ENCODE measurements around a stretch of chr5.

GRCh38 chr5:148920887-148921273, 94.5 kb downstream of the ADRB2 start:
- PRO-cap = no peak

- PRO-cap = no peak
Observed at GRCh38 chr5:149024415-149024689, 38.5 kb downstream of the SH3TC2 start.

DNA sequence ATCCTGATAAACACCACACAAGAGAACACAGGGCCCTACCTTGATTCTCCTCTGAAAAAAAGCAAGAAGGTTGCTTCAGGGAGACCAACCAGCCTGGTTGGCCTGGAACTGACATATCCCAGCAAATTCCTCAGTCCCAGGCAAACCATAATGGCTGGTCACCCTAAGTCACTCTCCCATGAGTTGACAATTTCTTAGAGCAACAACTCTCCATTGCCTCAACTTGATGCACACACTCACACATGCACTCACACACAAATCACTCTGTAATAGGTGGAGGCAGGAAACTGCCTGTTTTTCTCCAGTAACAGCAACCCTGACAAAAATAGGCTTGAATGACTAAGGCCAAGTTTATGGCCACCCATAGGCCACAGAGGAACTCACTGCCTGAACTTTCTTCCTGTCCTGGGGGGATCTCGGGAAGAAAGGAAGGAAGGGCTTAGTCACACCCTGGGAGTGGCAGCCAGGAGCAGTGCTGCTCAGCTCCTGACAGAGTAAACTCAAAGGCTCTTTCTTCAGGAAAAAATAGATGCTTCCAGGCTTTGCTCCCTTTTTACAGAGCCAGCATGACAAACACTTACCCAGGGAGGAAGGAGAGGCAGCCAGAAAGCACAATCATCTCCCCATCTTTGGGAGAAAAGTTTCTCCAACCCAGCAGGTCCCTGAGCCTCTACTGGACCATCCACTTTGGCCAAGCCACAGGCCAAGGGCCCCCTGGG, 459 bp downstream of the SH3TC2 start:
- PRO-cap = no peak

GRCh38 chr5:149207164-149207631, 64.5 kb upstream of the AFAP1L1 start:
- PRO-cap = no peak

- PRO-cap = no peak
Observed at GRCh38 chr5:149258869-149259670, 12.6 kb upstream of the AFAP1L1 start.

GRCh38 chr5:149272270-149272668, 610 bp downstream of the AFAP1L1 start:
- PRO-cap = no peak

DNA sequence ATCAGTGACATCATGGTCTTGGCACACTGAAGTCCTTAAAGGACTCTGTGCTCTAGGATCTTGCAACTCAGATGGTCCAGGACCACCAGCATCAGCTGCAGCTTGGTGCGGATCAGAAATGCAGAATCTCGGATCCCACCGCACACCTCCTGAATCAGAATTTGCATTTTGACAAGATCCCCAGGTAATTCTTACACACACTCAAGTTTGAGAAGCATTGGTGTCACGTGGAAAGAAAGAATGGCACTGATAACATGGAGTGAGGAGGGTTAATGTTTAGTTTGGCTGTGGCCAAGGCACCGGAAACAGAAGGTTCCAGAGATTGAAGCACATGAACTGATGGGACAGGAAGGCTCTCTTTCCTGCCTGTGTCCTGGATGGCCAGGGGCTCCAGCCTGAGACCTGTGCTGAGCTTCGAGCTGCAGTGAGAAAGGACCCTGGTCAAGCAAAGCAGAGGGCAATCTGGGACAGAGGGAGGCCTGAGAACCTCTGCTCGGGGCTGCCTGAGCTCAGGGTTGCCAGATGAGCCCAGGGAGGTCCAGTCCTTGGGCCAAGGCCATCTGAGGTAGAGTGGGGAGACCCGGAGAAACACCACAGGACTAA, 27.2 kb downstream of the AFAP1L1 start:
- PRO-cap = no peak

GRCh38 chr5:149310884-149311378, 34.4 kb upstream of the GRPEL2 start:
- PRO-cap = no peak

DNA sequence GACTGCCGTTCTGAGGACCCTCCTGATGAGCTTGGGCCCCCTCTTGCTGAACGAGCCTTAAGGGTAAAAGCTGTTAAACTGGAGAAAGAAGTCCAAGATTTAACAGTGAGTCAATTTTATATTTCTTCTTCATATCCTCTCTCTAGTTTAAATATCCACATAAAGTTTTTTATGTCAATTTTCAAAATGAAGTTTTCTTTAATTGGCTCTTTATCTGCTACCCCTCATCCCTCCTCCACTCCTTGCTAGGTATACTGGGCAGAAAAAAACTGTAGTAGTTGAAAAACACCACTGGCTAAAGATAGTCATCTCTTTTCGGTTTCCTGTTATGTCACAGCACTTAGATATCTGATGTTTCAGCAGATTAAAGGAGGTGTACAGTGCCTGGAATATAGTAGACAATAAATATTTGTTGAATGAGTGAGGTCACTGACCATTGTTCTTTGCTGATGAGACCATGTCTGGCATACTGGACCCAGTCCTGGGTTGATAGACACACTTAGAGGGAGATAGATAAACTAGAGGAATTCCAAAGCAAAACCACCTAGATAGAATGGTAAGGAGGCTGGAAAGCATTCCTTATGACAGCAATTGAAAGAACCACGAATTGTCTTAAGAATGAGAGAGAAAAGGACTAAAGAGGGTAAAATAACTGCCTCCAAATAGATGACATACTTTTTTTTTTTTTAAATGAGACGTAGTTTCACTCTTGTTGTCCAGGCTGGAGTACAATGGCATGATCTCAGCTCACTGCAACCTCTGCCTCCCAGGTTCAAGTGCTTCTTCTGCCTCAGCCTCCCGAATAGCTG, 3.2 kb downstream of the GRPEL2 start:
- PRO-cap = no peak

DNA sequence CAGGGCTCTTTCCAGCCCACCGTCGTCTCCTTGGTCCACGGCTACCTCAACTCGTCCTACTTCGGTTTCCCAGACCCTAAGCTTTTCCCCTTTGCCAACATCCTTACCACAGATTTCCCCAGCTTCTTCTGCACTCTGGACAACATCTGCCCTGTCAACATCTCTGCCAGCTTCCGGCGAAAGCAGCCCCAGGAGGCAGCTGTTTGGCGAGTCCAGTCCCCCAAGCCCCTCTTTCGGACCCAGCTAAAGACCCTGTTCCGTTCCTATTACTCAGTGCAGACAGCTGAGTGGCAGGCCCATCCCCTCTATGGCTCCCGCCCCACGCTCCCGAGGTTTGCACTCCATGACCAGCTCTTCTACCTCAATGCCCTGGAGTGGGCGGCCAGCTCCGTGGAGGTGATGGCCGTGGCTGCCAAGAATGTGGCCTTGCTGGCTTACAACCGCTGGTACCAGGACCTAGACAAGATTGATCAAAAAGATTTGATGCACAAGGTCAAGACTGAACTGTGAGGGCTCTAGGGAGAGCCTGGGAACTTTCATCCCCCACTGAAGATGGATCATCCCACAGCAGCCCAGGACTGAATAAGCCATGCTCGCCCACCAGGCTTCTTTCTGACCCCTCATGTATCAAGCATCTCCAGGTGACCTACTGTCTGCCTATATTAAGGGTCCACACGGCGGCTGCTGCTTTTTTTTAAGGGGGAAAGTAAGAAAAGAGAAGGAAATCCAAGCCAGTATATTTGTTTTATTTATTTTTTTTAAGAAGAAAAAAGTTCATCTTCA, 10.5 kb downstream of the PCYOX1L start:
- PRO-cap = no peak

- PRO-cap = no peak
Observed at GRCh38 chr5:149389359-149390131, 10.5 kb upstream of the IL17B start.

DNA sequence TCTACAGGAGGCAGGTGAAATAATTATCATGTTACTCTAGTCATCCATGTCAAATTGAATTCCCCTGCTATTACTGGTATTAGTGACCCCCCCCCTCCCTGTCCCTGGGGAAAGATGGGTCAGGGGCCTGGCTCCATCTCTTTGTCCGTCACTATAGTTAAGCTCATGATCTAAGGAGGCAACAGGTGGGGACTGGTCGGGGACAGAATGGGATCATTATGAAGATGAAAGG, 11.0 kb upstream of the IL17B start:
- PRO-cap = no peak

- PRO-cap = no peak
Observed at GRCh38 chr5:149410078-149411200, 31.3 kb upstream of the IL17B start.

GRCh38 chr5:149415079-149415869, 36.2 kb upstream of the IL17B start:
- PRO-cap = no peak

GRCh38 chr5:149424373-149425154, 45.5 kb upstream of the IL17B start:
- PRO-cap = no peak

DNA sequence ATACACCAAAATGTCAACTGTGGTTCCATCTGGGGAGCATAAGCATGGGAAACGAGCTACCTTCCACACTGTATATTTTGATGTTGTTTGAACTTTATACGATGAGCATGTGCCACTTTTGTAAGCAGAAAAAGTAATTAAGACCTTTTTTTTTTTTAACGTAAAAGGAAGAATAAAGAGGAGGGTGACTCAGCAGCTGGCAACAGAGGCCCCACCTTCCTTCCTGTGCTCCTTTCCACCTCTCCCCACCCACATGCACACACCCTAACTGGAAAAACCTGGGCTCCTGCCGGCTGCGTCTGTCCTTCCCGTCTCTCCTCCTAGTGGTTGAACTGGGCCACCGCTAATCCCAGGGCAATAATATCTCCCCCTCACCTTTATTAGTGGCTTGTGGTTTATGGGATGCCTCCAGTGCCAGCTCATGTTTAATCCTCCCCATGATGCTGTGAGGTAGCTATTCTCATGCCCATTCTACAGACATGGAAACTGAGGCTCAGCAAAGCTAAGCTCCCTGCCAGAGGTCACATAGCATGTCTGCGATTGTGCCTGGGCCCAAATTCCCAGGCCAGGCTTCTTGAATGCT, 60.8 kb upstream of the IL17B start:
- PRO-cap = no peak

DNA sequence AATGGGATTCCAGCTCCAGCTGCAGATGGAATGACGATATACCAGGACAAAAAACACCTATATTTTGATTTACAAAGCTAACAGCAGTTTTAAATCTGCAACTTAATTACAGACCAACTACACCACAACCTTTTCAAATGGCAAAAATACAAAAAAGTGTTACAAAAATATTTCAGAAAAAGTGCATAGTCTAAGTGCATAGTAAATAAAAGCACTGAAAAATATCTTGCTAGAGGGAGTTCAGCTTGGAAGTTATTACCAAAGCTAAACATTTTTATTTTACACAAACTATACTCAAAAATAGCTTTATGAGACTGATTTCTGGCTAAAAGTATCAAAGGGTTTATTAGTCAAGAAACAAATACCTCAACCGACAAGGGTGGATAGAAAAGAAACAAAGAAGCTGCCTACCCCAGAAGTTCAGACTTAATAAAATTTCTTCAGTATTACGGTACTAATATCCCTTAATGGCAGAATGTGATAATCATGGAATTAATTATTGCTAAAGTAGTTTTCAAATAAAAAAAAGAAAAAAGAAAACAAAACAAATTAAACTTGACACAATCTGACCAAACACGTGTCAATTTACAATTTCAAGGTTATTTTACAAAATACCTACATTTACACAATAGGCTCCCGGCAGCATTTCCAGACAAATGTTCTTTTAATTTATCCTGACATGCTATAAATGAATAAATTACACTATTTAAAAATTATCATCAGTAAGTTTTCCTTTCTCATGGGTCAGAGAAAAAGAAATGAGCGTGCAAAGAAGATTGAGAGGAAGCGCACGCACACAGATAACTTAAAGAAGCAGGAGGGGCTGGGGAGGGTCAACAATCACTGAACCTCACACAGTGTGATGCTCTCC, 56.3 kb downstream of the CSNK1A1 start:
- PRO-cap = no peak

GRCh38 chr5:149546893-149547566, 4.2 kb downstream of the CSNK1A1 start:
- PRO-cap = no peak

DNA sequence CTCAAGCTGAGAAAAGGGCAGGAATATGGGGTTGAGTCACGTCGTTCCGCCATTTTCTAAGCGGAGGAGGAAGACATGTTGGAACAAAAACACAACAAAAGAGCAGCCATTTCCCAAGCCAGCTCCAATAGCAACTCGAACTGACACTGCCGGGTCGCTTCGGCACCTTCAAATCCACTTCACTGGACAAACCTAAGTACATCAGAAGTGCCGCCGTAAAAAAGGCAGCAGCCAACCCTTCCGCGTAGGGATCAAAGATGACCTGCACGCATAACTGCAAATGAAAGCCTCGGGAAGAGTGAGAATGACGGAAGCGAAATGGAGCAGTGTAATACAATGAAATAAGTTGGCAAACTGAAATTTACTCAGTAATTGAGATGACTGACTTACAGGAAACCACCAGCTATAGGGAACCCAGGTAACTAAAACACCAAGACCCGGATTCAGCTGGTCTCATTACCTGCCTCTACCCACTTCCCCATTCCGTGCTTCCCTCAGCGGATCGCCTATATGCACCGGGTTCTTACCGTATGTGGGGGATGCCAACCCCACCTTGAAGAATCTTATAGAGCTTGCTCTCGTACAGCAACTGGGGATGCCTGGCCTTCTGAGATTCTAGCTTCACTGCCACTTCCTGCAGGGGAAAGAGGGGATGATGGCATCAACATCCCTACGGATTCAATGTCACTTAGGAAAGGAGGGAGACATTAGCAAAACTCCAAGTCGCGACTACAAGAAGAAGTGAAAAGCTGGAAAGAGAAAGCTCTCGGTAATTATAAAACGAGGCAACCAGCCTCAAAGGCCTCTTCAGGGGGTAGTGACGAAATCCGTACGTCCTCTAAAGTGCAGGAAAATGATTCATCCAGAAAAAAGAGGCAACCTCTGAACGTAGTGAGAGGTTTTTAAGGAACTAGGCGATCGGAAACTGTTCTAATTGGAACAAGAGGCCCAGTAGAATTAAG, 1.4 kb downstream of the CSNK1A1 start:
- PRO-cap = bidirectional peak, plus-strand start at position 468 of the sequence, minus-strand start at position 482 of the sequence

- PRO-cap = no peak
Observed at GRCh38 chr5:149658199-149658728, 71.8 kb upstream of the PPARGC1B start.